Skeletal muscle cell (primary cell): Measurements from ENCODE around the genes SRSF9, COQ5 and RNF10.

DNA sequence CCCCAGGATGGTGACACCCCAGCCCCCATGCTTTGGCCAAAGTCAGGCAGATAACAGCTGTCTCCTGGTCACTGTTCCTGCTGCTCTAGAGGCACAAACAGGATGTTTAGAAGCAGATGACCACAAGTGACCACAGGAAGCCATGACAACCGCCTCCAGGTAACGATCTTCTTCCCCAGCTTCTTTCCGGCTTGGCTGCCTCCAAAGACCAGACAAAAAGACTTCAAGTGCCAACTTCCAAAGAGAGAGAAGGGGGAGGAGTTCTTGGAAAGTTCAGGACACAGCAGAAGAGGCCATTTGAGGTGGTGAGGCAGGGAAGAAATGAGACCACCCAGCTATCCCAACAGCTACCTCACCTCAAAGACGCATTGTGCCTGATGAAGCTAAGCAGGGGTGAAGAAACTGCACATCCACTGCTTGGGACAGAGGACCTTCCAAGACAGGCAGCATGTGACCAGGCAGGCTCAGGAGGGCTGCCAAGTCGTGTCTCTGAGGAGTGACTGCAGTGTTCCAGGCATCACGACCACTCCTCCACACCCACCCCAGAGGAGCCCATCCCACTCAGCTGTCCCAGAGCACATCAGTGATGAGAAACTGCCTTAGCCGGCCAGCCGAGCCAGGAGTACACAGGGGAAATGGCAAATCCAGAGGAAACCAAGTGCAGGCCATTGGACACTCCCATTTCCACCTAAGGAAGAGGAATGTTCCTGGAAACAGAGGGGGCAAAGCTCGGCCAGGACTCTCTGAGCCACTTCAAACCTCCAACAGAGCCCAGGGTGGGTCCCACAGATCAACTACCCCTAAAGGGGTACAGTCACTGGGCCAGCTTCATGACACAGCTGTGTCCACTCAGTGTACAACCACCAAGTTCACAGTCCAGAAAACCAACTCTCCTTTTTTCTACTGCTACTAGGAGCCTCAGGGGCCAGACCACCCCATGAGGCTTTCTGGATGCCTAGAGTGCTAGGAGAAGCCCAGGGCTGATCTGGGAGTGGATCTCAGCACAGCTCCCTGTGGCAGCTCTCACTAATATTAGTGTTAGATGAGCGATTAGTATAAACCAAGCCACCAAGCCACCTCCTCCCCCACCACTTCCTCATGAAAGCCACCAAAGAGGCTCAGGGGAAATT is 15.6 kb downstream of the PXN start:
- RRBS: no CpG with 5 or more reads among the region's 10 CpGs

DNA sequence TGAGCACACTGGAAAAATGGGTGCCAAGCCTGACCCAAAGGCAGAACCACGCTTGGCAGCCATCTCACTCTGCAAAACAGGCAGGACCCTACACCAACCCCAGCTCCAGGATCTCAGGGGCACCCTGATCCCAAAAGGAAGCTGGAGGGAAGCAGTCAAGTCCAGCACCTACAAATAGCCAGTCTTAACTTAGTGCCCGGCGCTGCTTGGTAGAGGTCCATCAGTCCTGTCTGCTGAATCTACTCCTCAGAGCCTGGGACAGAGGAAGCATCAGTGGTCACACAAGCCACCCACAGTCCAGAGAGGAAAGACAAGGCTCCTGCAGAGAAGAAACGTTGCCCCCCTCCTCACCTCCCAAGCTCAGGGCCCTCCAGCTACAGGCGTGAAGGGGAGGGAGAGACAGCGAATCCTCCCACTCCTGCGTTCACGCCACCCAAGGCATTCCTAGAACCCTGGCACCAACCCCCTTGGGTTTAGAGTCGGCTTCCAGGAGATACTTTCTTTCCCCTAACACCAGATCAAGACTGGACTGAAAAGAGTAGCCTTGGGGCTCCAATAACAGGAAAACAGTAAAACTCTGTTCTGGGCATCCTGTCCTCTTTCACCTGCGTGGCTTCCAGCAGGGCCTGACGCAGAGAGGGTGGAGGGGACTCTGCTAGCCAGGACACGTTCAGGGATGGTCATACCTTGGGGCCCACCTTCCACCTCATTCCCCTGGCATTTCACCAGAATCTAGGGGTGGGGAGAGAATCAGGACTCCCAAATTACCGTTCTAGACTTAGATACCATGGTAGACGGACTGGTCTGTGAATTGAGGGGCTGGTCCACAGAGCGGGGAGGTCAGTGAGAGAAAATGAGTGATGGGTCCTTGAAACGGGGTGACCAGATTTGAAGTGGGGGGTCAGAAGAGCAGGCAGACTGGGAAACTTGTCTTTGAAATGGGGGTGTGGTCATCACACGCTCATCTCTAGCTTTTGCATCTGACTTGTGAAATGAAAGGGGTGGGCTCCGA is 1.2 kb downstream of the PXN start:
- RRBS: no CpG with 5 or more reads among the region's 18 CpGs

DNA sequence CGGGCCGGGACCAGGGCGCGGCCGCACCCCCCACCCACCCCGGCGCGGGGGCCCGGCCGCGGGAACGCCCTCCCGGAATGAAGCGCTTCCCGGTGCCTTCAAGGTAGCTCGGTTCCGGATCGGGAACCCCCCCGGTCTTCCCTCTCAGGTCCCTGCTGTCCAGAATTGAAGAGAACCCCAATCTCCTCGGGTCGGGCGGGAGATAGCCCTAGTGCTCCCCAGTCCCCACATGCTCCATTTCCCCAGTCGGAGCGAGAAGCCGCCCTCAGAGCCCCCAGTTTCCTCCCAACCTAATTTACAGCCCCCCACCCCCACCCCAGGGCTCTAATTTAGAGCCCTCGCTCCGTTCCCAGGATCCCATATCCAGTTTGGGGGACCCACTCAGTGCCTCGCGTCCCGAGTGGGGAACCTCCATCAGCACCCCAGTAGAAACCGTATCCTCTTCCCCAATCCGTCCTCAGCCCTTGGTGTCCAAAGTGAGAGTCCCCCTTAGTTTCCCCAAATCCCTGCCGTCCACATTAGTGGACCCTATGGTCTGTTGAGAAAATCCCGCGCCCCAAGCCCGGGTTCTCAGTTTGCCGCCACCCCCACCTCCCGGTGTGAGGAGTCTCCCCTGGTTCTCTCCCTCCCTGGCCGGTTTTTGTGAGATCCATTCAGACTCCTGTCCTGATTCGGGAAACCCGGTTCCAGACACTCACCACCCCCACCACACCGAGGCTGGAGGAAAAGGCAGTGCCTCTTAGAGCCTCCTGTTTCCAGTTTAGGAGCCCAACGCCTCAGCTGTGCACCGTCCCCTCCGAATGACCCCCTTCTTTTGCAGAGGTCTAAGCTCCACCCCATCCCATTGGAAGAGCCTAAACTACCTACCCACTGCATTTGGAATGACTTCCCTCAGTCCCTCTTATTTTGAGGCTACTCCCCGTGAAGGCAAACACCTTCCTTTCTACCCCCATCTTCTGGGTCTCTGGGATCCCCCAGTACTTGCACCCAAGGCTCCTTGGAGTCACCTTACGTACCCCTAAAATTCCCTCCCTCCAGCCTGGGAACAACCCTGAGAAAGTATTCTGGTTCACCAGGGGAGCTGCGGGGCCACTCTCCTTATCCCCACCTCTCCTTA is 817 bp upstream of the MSI1 start:
- RRBS: under 1% methylated on average over 5 of the region's 48 CpGs

DNA sequence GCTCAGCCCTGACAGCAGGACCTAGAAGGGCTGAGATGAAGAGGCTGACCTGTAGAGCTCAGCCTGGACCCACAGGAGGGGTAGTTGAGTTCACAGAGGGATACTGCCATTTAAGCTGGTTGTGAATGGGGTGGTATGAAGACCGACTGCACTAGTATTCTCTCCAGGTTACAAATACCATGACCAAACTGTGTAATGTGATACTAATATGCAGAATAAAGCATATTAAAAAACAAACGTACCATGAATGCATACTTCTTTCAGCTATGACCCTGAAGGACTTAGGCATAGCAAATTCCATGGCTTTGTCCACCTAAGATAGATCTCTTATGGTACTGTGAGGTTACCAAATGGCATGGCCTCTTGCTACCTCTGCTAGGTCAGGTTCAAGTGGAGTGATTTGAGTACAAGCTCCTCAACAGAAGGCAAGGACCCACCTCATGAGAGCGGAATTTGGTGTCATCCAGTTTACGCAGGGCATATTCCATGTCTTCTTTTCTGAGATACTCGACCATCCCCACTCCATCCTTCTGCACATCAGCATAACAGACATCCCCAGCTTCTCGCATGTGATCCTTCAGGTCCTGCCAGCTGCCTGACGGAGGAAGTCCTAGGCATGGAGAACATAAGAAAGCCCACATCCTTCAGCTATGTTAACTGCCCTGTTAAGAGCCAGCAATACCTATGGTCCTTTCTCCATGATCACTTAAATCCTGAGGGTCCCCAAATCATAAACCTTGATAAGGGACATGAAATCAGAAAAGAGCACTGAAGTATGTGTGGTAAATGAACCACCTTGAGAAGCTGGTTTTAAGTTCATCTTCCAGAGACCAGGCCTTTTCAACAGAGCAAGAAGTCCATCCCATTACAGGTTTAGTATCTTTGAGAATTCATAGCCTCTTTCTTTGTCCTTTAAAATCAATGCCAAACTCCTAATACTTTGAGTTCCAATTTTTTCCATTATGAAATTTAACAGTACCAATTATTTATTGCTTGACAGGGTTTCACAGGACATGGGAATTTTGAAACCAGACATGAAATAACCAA is 5.7 kb downstream of the SRSF9 start:
- RRBS: no CpG with 5 or more reads among the region's 7 CpGs

- RRBS: 2% methylated on average over 10 of the region's 69 CpGs
Observed at GRCh38 chr12:120469612-120470354, at the start of gene SRSF9. SRSF9 (minus strand) TSS chr12:120469748.

GRCh38 chr12:120497597-120498663 is 2.0 kb downstream of the DYNLL1 start:
- RRBS: no CpG with 5 or more reads among the region's 13 CpGs

- RRBS: under 1% methylated on average over 19 of the region's 41 CpGs
Observed at GRCh38 chr12:120528780-120529634, at the start of gene COQ5. COQ5 (minus strand) TSS chr12:120529158.

DNA sequence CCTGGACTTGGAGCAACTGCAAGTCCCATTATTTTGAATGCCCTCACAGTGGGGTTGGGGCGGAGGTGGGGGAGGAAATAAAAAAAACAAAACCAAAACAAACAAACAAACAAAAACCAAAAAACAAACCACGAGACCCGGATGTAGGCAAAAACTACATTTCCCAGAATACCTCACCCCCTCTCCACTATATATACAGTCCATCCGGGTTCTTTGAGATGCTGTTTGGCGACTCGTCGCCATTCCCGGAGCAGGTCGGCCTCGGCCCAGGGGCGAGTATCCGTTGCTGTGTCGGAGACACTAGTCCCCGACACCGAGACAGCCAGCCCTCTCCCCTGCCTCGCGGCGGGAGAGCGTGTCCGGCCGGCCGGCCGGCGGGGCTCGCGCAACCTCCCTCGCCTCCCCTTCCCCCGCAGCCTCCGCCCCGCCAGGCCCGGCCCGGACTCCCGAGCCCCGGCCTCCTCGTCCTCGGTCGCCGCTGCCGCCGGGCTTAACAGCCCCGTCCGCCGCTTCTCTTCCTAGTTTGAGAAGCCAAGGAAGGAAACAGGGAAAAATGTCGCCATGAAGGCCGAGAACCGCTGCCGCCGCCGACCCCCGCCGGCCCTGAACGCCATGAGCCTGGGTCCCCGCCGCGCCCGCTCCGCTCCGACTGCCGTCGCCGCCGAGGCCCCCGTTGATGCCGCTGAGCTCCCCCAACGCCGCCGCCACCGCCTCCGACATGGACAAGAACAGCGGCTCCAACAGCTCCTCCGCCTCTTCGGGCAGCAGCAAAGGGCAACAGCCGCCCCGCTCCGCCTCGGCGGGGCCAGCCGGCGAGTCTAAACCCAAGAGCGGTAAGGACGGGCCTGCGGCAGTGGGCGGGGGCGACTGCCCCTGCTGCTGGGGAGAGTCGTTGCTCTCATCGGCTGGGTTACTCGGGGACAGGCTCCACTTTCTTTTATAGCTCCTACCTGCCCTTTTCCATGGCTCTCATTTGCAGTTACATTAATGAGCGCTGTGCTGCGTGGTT is at the start of gene RNF10:
RNF10 (plus strand) TSS at position 221 of the 1,009 bp plus-strand sequence.
- RRBS: 0% methylated on average over 10 of the region's 89 CpGs

DNA sequence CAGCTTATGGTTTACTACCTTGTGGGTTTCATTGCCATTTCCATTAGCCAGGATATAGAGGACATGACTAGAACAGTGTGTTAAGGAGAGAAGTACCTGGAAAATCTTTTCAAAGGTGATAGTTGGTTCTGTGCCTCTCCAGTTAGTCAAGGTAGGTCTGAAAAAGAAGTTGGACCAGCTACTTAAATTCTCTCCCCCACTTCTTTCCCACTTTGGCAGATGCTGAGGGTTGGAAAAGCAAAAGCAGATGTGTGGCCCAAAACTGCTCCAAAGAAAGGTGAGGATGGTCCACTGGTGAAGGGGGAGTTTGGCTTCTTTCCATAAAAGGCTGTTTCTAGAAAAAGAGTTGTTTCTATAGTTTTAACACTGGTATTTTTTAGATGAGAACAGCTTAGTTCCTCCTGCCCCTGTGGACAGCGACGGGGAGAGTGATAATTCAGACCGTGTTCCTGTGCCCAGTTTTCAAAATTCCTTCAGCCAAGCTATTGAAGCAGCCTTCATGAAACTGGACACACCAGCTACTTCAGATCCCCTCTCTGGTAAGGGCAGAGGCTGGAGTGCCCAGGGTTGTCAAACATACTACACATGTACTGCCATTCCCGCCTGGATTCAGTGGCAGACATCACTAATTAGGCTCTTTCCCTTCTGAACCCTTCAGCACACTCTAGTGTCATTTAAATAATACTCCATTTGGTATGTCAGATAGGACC is 5.6 kb downstream of the POP5 start:
- RRBS: no CpG with 5 or more reads among the region's 4 CpGs

- RRBS: no CpG with 5 or more reads among the region's 5 CpGs
Observed at GRCh38 chr12:120577570-120578023, 3.6 kb downstream of the POP5 start.

DNA sequence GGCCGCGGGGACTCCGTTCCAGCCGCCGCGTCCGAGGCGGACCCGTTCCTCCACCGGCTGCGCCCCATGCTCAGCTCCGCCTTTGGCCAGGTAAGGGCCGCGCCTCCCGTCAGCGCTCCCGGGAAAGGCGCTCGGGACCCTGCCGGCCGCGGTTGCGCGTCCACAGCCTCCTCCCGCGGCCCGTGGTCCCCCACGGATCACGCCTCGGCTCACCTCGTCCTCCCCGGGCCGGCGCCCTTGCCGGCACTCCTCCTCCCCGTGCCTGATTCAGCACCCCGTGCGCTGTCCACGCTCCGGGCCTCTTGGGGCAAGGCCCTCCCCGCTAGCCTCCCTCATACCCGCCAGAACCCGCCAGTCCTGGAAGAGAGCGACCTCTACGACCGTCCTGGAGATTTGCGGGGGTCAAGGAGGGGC is 831 bp downstream of the CABP1 start:
- RRBS: 1% methylated on average over 35 of the region's 47 CpGs

- RRBS: no CpG with 5 or more reads among the region's 13 CpGs
Observed at GRCh38 chr12:120677623-120678612, 9.0 kb upstream of the MLEC start.

GRCh38 chr12:120684470-120684824 is 2.5 kb upstream of the MLEC start:
- RRBS: no CpG with 5 or more reads among the region's 6 CpGs

DNA sequence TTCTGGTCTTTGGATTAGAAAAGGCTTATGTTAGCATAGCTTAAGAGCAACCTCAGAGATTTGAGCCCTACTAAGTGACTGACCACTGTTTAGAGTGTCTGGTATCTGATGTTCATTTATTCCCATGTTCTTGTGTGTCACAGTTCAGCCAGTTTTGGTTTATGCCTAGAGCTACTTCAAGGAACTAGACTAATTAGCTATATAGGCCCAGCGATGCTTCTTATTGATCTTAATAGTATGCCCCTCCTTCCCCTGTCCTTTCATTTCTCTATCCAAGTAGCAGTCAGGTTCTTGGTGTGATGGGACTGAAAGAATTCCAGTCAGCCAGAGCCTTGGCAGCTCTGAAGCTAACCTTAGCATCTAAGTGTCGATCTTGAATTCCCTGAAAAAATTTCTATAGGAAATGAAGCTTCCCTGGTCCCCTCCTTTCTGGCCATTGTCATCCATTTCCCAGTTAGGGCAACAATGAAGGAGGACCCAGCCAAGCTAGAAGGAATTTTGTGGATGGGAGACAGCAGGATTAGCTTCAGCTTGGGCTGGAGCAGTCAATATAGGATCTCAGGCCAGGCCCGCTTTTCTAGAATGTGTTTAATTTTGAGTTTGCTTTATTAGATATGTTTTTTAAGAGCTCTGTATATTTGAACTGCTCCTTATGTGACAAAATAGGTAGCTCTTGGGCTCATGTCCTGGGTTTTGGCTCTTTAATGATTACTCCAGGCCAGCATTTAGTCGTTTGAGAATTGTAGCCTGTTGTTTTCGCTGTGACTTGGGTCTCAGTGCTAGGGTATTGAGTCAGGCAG is 10.9 kb downstream of the MLEC start:
- RRBS: no CpG with 5 or more reads among the region's 5 CpGs

DNA sequence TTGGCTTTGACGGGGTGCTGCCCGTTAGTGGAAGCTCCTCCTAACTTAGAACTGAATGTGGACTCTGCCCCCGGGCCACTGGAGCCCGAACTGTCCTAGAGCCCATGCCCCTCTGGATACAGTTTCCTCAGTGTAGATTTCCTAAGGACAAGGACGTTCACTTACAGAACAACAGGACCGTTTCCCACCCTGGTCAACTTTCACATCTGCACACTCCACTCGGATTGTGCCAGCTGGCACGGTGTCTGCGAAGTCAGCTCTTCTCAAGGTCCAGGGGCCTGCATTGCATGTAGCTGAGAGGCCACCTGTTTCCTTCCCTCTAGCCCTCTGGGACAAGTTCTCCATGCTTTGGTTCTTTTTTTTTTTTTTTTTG is 16.5 kb downstream of the ACADS start:
- RRBS: no CpG with 5 or more reads among the region's 9 CpGs

GRCh38 chr12:120936210-120936596 is 32.0 kb upstream of the SPPL3 start:
- RRBS: no CpG with 5 or more reads among the region's 2 CpGs

- RRBS: no CpG with 5 or more reads among the region's 12 CpGs
Observed at GRCh38 chr12:121033362-121033773, 5.7 kb downstream of the OASL start.

DNA sequence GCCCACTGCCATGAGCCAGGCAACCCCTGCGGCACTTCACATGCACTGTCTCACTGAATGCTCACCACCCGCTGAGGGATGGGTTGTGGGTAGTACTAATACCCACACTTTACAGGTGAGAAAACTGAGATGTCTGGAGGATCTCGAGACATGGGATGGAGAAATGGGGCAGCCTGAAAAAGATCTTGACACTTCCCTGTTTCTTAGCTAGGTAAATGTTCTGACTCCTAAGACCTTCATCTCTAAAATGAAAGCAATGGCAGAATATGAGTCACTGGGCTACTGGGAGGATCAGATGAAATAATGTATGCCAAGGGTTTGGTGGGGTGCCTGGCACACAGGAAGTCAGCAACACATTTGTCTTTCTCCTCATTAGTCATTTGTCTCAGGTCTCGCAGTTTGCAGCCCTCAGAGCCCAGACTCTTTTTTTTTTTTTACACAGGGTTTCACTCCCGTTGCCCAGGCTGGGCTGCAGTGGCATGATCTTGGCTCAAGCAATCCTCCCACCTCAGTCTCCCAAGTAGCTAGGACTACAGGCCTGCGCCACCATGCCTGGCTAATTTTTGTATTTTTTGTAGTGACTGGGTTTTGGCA is 5.2 kb downstream of the OASL start:
- RRBS: no CpG with 5 or more reads among the region's 6 CpGs

GRCh38 chr12:121126213-121126928 is 6.3 kb upstream of the P2RX7 start:
- RRBS: 90% methylated on average over 1 of the region's 10 CpGs

DNA sequence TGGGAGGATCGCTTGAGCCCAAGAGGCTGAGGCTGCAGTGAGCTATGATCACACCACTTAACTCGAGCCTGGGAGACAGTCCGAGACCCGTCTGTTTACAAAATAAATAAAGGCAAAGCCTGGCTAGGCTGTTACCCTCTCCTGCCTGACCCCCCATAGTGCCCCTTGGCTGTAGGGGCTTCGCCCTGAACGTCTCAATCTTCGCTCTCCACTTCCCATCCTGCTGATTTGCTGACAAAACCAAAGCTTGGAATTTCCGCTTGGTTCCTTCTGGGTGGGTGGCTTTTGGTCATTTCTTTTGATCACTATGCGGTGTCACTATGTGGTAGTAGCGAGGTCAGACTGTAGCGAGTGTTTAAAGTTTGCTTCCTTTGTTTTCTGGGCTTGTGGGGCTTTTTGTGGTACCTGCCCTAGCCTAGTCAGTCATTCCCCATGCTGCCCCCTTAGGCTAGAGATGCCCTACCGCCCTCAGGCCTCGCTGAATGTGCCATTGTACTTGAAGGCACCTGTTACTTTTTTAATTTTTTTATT is 820 bp downstream of the P2RX4 start:
- RRBS: no CpG with 5 or more reads among the region's 13 CpGs